Vagina (tissue), 1 donor: ENCODE measurements around a stretch of chr9.

- PRO-cap = no peak
- RAMPAGE, long total RNA = no peak
These were observed 17.9 kb downstream of the EEIG1 start for GRCh38 chr9:127962970-127963270.

- PRO-cap = no peak
- RAMPAGE, long total RNA = no peak
These were observed 17.3 kb downstream of the EEIG1 start for GRCh38 chr9:127963340-127964107.

- PRO-cap = no peak
- RAMPAGE, long total RNA = no peak
These were observed 12.8 kb downstream of the EEIG1 start for GRCh38 chr9:127967824-127968569.

DNA sequence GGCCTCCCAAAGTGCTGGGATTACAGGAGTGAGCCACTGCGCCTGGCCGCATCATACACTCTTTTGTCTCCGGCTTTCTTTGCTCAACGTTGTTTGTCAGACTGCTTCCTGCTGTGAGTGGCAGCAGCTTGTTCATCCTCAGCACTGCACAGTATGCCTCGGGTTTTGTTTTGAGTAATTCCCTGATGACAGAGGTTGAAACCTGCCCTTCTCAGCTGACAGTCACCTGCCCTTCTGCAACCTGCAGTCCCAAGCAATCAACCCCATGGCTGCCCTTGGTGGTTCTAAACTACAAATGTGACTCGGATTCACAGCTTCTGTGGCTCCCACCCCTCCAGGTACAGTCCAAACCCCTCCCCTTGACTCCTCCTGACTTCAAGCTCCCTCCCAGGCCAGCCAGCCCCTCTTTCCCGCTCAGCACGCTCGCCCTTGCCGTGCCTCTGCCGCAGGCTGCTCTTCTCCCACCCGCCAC, 10.4 kb downstream of the EEIG1 start:
- PRO-cap = no peak
- RAMPAGE, long total RNA = start-site peak on the minus strand centred at position 228 of the sequence, 100 bp wide, 9 reads

GRCh38 chr9:127976982-127977449, 3.8 kb downstream of the EEIG1 start:
- PRO-cap = no peak
- RAMPAGE, long total RNA = start-site peak on the minus strand at chr9:127977076-127977403, 12 reads

DNA sequence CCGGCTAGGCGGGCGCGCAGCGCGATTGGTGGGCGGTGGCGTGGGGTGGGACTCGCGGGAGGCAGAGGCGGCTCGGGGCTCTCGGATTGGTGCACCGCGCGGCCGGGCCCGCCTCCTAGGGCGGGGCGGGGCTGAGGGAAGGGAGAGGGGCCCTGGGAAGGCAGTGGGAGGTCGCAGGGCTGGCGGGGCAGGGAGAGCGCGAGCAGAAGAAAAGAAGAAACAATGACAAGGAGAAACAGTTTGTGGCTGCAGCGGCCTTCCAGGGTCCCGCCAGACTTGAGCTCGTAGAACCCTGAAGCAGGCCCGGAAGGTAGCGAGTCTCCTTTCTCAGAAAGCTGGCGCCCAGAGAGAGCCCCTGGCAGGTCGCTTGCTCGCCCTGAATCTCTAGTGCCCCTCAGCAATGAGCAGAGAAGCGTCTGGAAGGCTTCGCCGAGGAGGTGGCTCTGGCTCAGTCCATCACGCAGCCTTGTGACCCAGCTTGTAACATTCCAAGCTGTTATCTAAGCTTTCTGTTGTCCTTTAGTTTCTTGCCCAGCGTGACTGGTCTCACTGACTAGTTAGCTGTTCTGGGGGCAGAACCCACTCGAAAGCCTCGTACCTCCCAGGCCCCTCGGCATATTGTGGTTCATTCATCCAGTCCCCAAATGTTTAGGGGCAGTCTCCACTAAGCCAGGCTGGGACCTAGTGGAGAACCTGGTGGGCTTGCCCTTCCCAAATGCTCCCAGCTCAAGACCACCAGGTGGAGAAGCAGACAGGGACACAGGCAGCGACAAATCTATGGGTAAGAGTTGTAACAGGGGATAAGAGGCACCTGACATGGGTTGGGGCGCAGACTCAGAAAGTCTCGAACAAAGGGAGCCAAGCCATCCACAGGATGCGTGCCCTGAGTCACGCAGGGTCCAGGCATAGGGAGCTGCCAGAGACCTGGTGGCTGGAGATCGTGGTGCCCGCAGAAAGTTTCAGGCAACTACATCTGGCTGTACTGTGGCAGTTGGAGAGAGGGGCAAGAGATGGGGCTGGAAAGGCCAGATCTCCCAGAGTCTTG, 613 bp upstream of the EEIG1 start:
- PRO-cap = bidirectional peak, plus-strand start at position 163 of the sequence, minus-strand start outside the sequence; bidirectional peak, plus-strand start at position 549 of the sequence, minus-strand start at position 445 of the sequence
- RAMPAGE, long total RNA = no peak

- PRO-cap = no peak
- RAMPAGE, long total RNA = no peak
These were observed 2.1 kb upstream of the EEIG1 start for GRCh38 chr9:127982719-127983375.

DNA sequence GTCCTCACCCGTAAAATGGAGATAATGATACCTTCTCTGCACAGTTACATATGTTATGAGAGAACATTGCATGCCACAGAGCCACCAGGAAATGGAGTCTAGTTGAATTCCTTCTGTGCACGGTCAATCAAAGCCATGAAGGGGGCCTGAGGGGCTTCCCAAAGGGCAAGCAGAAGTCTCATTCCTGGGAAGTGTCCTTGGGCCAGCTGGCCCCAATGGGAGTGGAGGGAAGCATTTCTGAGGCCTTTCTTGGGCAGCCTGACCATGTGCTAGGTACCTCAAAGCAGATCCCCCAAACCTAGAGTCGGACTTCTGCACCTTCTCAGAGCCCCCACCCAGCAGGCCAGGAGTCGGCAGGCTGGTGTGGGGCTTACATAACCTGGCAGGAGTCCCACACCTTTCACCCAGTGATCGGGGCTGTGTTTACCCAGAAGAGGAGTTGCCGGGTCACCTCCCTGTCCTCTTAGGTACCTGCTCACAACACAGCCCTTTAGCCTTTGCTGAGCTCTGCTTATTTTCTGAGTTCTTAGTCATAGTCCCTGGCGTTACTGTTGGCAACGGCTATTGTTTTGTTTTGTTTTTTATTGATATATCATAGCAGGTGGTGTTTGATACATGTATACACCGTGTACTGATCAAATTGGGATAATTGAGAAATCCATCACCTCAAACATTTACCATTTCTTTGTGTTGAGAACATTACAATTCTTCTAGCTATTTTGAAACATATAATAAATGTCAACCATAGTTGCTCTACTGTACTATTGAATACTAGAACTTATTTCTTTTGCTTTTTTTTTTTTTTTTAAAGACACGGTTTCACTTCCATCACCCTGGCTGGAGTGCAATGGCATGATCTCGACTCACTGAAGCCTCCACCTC, 10.2 kb upstream of the EEIG1 start:
- PRO-cap = no peak
- RAMPAGE, long total RNA = no peak

- PRO-cap = unidirectional peak, minus-strand start at chr9:128057390
- RAMPAGE, long total RNA = no peak
These were observed 9.9 kb downstream of the NAIF1 start for GRCh38 chr9:128056924-128057887.

DNA sequence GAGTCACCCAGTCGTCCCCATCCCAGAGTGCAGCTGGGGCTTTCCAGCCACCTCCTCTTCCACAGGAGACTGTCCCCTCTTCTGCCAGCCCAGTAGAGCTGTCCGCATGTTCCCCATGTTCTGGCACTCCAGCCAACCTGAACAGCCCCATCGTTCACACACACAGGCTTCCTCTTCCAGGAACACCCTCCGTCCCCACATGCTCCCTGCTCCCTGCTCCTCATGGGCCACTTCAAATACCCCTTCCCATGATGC, 25.1 kb downstream of the PTGES2 start:
- PRO-cap = no peak
- RAMPAGE, long total RNA = no peak

DNA sequence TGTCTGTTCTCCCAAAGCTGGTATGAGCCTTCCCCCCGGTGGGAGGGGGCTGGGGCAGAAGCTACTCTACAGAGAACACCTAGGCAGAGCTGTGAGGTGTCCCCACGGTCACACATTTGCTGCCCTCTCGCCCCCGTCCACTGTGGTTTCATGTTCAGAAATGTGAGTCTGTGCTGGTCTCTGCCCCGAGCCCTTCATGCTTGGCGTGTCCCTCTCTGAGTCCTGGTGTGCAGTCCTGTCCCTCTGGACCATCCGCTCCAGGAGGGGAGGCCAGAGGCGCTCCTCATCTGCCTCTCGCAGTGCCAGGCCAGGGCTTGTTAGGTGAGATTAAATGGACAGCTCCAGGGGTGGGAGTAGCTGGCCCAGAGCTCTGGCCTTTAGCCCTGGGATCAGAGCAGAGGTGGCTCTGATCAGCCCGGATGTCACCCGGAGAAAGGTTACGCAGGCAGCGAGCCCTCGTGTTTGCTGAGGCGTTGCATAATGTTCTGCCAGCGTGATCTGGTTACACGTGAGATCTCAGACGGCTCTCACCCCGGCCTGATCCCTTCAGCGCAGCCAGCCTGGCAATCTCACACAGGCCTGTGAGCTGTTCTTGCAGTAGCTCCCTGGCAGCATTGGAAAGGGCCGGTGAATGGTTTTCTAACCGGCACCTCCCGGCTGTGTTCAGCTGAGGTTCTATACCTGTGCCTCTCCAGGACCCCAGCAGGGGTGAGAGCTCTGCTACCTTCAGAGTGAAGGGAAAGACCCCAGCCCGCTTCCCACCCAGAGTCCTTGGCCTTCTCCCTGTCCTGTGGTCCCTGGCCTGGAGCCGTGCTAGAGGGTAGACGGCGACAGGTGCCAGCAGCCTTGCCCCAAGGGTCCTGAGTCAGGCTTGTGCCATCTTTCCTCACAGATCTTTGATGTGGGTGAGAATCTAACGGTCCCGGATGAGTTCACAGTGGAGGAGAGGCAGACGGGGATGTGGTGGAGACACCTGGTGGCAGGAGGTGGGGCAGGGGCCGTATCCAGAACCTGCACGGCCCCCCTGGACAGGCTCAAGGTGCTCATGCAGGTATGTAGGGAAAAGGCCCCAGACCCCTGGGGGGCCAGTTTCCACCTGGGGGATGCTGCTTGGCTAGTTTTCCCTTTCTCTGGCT, 24.4 kb downstream of the PTGES2 start:
- PRO-cap = no peak
- RAMPAGE, long total RNA = no peak

- PRO-cap = no peak
- RAMPAGE, long total RNA = no peak
These were observed 3.5 kb downstream of the BBLN start for GRCh38 chr9:128163447-128164002.

DNA sequence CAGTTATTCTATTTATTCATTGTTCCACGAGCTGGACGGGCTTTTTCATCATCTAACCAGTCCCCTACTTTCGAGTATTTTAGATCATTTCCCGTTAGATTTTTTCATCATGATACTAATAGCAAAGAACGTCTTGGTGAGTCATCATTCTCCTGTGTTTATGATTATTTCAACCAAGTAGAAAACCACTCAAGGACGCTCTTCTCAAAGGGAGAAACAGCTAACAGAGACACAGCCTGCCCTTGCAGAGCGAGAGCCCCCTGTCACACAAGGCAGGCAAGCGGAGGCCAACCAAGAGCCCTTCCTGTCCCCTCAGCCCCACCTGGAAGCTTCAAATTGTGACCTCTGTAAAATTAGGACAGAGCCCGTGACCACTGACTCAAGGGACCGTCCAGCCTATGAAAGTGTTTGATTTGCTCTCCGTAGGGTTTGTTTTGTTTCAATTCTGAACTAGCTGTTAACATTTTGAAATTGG, 15.2 kb downstream of the BBLN start:
- PRO-cap = no peak
- RAMPAGE, long total RNA = no peak

- PRO-cap = no peak
- RAMPAGE, long total RNA = no peak
These were observed 8.5 kb downstream of the DNM1 start for GRCh38 chr9:128211511-128212248.

DNA sequence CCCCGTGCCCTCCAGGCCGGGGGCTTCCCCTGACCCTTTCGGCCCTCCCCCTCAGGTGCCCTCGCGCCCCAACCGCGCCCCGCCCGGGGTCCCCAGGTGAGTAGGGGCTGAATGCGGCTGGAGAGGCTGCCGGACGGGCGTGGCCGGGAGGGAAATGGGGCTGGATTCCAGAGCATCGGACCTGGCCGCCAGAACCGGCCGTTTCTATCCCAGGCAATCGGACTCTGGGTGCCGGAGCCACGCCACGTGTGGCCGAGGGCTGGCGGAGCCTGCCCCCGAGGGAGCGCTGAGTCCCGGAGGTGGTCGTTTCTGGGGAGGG, 25.0 kb downstream of the GOLGA2 start:
- PRO-cap = no peak
- RAMPAGE, long total RNA = no peak

DNA sequence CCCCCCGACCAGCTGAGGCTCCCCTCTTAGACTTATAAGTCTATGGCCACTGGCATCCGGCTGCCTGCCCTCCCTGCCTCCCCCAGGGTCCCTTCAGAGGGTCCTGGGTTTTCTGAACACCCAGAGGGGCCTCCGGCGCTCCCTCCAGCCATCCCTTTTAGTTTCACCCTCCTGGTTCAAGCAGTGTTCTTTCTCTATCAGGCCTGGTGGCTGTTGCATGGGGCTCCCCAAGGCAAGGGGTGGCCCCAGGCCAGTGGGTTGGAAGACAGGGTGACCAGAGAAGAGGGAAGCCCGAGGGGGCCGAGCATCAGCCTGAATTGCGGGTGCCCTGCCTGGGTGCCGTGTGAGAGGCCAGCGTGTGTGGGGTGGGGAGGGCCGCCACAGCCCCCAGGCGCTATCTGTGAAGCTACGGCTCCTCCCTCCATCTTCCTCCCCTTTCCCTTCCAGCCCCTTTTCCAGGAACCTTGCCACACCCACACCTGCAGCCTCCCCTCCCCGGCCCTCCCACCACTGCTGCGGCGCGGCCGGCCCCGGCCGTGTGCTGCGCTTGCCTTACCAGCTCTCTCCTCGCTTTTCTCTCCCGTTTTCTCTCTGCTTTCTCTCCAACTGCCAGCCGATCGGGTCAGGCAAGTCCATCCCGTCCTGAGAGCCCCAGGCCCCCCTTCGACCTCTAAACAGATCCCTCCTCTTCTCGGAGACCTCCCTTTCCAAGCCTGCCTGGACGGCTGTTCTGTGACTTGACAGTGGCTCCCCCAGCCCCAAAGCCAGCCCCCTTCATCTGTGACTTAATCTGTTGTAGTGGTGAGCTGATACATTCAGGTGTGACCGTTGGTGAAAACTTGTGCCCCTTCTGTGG, 21.5 kb downstream of the GOLGA2 start:
- PRO-cap = no peak
- RAMPAGE, long total RNA = no peak

- PRO-cap = no peak
- RAMPAGE, long total RNA = no peak
These were observed 22.8 kb downstream of the SWI5 start for GRCh38 chr9:128298762-128299478.

DNA sequence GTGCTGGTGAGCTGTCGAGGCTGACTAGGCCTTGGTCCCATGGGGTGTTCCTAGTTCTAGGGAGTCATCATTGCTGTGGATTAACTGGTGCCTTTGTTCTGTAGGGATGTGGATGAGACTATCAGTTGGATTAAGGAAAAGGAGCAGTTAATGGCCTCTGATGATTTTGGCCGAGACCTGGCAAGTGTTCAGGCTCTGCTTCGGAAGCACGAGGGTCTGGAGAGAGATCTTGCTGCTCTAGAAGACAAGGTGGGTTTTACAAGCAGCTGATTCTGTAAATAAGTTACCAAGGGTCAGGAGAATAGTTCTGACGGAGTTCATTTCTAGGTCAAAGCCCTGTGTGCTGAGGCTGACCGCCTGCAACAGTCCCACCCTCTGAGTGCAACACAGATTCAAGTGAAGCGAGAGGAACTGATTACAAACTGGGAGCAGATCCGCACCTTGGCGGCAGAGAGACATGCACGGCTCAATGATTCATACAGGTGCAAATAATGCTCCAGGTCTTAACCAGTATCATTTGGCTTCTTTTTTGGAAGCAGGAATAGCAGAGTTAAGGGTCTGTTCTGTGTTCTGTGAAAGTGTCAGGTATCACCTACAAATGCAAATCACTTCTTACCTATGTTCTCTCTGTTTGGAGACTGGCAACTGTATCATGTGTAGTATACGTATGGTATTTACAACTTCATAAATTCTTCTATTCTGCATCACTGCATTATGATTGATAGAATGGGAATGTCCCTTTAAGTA, 24.8 kb downstream of the SPTAN1 start:
- PRO-cap = no peak
- RAMPAGE, long total RNA = no peak

GRCh38 chr9:128629199-128629864, 27.3 kb downstream of the DYNC2I2 start:
- PRO-cap = no peak
- RAMPAGE, long total RNA = no peak

GRCh38 chr9:128629865-128630685, 26.6 kb downstream of the DYNC2I2 start:
- PRO-cap = no peak
- RAMPAGE, long total RNA = no peak